ENCODE measurements around a stretch of chr5.

DNA sequence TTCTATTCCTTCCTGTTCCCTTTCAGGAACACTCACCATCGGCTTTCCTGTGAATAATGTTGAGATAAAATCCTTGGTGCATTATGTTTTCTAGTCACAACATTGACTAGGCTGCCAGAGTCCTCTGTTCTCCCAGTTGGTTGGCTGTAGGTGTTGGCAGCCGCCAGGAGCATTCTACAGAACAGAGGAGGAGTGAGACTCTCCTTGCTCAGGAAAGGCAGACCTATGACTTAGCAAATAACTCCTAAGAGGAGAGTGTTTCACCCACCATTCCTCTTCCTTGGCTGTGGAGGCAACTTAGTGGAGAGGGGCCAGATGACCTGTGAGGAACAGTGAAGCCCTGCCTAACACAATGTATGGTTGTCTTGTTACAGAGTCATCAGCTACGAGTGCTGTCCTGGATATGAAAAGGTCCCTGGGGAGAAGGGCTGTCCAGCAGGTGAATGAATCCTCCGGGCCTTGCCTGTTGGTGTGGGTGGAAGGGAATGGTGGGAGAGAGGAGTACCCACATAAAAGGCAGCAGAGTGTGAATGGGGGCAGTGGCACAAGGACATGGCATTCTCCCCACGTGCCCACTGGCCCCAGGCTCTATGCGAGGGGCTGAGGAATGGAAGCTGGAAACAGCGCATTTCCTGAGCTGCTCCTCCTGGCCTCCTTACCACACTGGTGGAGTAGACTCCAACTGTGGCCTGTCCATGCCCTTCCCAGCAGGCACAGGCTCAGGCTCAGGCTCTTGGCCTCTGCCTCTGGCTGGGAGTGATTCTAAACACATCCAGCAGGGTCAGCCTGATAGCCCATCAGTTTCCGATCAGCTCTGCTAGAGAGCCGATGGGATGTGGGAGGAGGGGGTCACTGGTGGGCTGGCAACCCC lies 15.1 kb downstream of the TGFBI start:
- RRBS = no CpG with 5 or more reads among the region's 9 CpGs

DNA sequence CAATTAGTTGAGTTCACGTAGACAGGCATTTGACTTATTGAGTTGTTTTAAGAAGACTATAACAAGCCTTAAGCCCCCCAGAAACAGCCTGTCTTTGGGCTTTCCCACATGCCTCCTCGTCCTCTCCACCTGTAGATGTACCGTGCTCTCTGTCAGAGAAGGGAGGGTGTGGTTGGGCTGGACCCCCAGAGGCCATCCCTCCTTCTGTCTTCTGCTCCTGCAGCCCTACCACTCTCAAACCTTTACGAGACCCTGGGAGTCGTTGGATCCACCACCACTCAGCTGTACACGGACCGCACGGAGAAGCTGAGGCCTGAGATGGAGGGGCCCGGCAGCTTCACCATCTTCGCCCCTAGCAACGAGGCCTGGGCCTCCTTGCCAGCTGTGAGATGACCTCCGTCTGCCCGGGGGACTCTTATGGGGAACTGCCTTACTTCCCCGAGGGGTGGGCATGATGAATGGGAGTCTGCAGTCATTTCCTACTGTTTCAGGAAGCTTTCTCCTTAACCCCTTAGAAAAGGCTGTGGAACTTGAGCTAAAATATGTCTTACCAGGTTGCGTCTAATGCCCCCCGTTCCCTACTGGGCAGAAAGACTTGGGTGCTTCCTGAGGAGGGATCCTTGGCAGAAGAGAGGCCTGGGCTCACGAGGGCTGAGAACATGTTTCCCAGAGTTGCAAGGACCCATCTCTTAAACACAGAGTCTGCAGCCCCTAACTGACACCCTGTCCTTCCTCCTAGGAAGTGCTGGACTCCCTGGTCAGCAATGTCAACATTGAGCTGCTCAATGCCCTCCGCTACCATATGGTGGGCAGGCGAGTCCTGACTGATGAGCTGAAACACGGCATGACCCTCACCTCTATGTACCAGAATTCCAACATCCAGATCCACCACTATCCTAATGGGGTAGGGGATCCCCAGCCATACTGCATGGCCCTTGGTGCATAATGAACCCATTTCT lies 17.6 kb downstream of the TGFBI start:
- RRBS = 92% methylated on average over 5 of the region's 20 CpGs

DNA sequence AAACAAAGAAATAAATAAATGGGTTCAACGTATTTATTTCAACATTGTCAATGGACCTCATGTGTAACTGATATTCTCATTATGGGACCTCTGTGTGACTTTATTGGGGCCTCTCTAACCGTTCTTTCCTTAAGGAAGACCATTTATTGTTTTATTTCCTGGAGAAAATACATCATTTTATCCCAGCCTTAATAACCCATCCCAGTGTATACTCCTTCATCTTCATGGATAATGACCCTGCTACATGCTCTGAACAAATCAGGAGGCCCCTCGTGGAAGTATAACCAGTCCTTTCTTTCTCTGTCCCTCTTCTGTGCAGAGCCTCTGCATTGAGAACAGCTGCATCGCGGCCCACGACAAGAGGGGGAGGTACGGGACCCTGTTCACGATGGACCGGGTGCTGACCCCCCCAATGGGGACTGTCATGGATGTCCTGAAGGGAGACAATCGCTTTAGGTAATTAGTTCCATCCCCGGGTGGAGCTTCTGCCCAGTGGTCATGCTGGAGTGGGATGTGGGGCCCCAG lies 26.6 kb downstream of the TGFBI start:
- RRBS = 96% methylated on average over 3 of the region's 11 CpGs

GRCh38 chr5:136061225-136061803 lies 32.5 kb downstream of the TGFBI start:
- RRBS = no CpG with 5 or more reads among the region's 5 CpGs

GRCh38 chr5:136181187-136181739 lies 11.7 kb downstream of the SMIM32 start:
- RRBS = no CpG with 5 or more reads among the region's 3 CpGs

DNA sequence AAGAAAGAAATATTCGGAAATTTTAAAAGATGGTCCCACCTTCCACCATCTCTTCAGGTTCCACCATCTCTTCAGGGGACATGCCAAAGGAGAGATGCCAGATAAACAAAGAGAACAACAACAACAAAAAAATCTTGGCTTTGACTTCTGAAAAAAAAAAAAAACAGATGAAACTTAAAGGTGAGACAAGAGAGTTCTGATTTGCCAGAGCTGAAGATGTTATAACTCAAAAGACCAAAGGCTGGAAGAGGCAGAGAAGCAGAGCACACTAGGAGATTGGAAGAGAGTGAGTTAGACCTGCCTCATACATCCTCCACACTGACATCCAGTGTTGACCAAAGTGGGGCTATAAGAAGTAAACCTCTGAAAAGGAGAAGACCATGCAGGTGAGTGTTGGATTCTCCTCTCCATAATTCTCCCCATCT lies 435.9 kb downstream of the SPOCK1 start:
- RRBS = no CpG with 5 or more reads among the region's 1 CpG

DNA sequence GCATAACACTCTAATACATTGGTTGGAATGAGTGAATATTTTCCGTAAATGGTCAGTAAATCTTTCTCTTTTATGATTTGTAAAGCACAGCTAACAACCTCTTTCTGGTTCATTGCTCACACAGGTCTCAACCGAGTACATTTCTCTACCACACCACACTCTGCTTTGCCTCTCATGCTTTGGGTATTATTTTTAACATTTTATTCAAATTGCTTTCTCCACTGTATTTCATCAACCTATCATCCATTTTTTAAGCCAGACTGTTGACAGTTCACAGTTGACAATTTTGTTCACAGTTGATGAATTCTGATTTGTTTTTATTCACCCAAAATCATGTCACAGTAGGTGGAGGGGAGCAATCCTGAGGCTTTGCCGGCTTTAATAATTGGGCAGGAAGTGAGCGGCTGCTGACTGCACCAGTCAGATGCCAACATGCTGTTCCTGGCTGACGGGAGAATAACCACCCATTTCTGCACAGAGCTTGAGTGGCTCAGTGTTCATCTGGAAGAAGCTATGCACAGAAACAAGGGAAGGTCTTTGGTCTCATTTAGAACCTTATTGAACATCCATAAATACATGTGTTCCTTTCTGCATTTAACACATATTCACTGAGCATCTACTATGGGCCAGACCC lies 426.5 kb downstream of the SPOCK1 start:
- RRBS = no CpG with 5 or more reads among the region's 5 CpGs

DNA sequence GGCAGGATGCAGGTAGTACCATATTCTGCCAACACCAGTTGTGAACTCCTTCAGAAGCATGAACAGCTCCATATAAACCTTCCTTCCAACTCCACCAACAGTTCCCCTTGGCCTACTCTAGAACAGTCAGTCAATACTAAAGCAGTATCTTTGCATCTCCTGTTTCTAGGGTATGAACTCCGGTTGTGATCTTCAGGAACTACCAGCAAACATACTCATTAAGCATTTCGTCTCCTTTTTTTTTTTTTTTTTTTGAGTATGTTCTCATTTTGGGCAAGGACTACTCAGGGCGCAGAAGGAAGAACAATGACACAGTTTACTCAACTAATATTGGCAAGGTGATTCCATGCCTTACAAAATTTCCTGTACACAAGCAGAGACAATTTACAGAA lies 197.7 kb downstream of the SPOCK1 start:
- RRBS = no CpG with 5 or more reads among the region's 3 CpGs

DNA sequence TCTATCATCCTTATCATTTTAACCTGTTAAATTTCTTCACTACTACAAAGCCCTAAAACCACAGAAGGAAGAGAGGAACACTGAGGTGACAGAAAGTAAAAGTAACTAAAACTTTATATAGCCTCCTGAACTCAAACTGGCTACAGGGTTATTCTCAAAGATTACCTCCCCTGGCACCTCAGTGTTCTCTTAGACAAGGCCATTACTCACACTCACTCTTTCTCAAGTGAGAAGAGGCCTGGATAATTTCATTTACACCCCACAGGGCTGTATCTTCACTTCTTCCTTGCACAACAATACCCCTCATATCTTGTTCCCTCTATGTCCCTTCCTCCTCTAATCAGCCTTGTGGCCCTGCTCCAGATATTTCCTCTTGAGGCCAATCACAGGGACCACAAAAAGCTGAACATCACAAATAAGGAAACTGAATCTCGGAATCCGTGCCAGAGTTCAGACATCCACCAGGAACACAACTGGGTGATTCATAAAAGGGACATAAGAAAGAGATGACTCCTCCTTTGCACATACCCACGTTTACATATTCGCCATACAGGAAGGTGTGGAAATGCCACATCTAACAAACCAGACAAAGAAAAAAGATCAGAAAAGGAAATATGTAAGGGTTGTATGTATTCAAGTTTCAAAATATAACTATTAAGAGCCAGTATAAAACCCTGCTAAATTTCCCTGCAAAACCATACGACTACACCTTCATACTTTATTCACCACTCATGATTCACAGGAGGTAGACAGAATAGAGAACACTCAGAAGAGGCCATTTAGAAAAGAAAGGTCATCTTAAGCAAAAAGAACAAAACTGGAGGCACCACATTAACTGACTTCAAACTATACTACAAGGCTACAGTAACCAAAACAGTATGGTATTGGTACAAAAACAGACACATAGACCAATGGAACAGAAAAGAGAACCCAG lies 1.7 kb upstream of the KLHL3 start:
- RRBS = no CpG with 5 or more reads among the region's 5 CpGs

- RRBS = no CpG with 5 or more reads among the region's 2 CpGs
These were observed 3.7 kb downstream of the HNRNPA0 start for GRCh38 chr5:137750208-137751048.

DNA sequence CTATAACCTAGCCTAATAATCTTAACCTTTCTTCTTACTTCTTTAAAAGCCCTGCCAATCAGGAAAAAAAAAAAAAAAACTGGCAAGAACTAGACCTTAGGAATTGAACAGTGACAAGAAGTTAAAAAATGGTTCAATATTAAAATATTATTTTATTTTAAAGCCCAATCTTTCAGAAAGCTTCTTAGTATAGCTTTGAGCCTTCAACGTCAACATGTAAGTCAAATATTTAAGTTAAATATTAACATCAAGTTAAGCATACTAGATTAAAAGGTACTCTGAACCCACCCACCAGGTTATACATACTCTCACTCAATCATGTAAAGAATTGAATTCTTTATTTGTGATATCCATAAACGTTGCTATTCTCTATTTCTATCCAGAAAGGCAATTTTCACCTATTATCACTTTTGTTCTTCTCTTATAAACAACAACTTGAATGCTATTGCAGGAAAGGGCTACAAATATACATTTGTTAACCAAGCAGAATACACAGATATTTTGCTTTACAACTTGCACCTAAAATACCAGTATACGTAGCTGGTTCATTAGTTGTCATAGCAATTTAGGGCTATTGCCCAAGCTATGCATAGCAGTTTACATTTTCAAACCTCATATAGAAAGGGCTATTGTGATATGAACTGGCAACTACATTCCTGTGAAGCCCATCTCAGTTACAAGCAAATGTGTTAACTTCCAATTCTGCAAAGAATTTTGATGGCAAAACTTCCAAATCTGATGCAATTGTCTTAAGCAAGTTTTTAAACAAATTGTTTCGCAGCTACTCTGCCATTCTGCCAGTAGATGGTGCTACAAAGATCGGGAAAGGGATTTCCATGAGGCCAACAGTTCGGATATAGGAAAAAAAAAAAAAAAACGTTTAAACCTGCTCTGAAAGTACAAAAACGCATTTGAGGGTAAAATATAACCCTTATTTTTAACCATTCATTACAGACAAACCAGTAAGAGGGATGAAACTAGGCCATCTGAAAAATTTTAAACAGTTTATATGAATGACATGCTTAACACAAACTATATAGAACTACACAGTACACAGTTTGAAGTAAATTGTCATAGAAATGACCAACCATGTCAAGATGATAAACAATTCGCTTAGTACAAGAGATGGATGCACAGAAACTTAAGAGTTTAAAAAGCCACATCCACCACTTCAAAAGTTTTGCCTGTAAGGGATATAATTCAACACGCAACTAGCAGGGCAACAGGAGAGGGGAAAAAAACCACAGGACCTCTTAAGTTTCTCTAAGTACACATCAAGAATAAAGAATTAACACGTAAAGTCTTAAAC lies 2.5 kb downstream of the HNRNPA0 start:
- RRBS = no CpG with 5 or more reads among the region's 11 CpGs

DNA sequence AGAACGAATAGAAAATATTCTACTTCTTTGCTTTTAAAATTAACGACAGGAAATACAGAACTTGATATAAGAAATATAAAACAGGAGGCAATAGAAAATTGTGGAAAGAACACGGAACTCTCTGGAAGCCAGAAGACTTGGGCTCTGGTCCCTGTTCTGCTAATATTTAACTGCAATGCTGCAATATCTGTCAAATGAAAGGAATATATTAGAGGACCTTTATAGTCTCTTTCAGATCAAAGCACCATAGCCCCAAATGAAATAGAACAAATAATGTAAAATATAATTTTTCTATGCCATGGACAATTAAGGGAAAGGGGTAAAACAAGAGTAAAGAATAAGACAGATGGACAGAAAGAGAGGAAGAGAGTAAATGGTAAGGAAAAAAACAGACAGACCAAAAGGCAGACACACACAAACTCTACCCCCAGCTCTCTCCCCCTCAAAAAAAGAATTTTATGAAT lies 48.7 kb upstream of the HNRNPA0 start:
- RRBS = no CpG with 5 or more reads among the region's 3 CpGs

DNA sequence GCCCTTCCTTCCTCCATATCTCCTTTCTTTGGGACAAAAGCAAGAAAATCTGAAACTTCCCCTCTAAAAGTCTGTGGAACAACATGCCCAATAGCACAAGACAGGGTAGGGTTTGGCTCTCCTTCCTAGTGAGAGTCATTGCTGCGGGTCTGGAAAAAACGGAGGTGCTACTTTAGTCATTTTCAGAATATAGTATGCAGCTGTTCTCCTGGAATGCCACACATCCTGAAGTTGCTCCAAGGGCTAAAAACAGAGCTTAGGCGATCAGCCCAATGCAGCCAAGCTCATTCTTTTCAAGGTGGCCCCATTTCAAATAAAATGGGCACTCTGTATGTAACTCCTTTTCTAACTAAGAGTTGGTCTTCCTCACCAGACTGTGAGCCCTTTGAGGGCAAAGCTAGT lies 39.5 kb upstream of the MYOT start:
- RRBS = no CpG with 5 or more reads among the region's 3 CpGs

GRCh38 chr5:138036064-138036400 lies 3.2 kb upstream of the FAM13B start:
- RRBS = no CpG with 5 or more reads among the region's 6 CpGs

GRCh38 chr5:138093004-138093486 lies 9.2 kb downstream of the WNT8A start:
- RRBS = no CpG with 5 or more reads among the region's 5 CpGs

DNA sequence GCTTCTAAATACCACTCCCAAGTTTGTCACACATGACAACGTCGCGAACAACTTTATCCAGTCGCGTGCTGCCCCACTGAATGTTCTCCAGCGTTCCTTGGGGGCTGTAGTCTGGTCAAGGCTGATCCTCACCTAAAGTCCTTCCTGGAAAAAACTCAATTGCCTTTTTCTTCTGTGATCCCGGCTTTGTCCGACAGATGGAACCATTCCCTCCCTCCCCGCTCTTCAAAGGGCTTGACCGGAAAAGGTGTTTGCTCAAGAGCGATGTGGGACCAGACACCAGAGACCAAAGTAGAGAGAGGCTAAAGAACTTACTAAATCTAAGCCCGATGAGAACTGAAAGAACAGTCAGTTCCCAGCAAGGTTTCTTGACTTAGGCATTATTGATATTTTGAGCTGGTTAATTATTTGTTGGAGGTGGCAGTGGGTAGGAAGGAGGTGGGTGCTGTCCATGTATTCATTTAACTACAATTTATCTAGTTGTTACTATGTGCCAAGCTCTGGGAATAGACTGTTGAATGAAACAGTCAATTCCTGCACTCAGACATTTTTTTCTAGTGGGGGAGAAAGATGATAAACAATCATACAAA lies 9.7 kb upstream of the CDC23 start:
- RRBS = 2% methylated on average over 4 of the region's 12 CpGs

DNA sequence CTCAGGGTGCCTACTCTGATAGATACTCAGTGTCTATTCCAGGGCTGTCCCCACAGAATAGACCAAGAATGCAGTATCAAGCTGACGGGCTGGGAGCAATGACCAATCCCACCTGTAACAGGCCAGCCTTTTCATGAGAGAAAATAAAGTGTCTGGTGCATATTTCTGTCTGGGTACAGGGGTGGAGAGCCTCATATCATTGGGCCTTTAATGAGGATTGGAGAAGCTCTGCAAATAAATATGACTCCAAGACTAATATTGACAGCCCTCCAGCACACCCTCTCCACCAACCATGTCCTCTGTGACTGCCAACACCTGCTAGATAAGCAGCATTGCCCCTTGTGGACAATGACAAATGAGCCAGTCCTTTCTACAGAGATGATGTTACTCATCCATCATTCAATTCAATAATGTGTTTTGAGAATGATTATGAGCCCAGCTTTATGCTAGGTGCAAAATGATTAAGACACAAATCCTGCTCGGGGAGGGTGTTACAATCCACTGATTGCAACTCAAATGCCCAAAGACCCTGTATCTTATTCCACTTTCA lies 2.0 kb upstream of the GFRA3 start:
- RRBS = no CpG with 5 or more reads among the region's 2 CpGs

GRCh38 chr5:138316363-138316735 lies 15.3 kb downstream of the CDC25C start:
- RRBS = no CpG with 5 or more reads among the region's 3 CpGs

GRCh38 chr5:138449456-138450430 lies 10.9 kb downstream of the REEP2 start:
- RRBS = 0% methylated on average over 5 of the region's 25 CpGs

DNA sequence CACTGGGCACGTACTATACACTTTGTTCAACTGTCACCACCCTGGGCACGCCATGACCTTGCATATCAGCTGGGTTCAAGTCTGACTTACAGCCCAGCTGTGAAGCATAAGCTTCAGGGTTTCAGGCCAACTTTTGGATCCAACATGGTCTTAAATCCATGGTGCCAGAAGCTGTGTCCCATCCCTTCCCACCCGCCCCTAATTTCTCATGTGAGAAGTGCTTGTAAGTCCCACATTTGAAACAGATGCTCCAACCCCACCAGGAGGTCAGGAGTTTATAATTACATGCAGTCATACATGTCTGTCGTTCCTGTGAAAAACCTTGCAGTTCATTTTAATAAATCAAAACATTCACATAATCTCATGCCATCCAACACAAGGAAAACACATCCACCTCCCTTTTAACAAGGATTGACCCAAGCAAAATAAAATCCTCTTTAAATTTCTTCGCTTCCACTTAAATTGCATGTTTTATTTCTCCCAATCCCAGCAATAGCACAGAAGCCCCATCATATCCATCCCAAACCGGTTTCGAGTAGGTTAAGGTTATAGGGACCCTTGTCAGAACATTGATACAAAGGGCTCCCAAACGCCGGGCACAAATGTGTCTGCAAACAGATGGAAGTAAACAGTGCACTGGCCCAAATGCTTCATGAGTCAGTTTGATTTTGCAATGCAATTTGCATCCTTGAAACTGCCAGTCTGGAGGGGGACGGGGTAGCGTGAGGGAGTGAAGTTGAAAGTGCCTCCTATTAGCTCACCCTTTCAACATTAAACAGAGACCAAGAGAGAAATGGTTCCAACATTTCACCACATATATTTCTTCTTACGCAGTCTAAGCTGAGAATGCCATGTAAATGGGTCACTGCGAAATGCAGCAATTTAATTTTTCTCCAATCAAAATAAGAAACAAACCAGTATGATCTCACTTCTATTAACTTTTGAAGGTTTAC lies 35.8 kb downstream of the ETF1 start:
- RRBS = no CpG with 5 or more reads among the region's 13 CpGs

All from HTR-8/SVneo (cell line).